MCF 10A (cell line): ENCODE results near the genes PLA2G2D, PINK1, NBPF3 and LDLRAD2.

- PRO-cap: no peak
- RRBS: no CpG with 5 or more reads among the region's 2 CpGs
Measured at GRCh38 chr1:19861279-19861628, 20.9 kb upstream of the OTUD3 start.

DNA sequence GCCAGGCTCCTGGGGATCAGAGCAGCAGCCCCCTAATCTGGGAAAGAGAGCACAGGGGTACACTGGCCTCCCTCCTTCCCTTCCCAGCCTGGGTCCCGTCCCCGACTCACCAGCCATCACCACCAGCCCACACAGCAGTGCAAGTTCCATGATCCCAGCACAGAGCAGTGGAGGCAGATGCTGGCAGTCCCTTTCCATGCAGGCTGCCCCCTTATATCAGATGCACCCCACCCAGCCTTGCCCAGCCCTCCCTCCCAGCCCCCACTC is at the start of gene PLA2G2D:
Gene PLA2G2D, minus strand, starts transcription at position 188 of the 267 bp plus-strand sequence.
- PRO-cap: no peak
- RRBS: no CpG with 5 or more reads among the region's 2 CpGs

DNA sequence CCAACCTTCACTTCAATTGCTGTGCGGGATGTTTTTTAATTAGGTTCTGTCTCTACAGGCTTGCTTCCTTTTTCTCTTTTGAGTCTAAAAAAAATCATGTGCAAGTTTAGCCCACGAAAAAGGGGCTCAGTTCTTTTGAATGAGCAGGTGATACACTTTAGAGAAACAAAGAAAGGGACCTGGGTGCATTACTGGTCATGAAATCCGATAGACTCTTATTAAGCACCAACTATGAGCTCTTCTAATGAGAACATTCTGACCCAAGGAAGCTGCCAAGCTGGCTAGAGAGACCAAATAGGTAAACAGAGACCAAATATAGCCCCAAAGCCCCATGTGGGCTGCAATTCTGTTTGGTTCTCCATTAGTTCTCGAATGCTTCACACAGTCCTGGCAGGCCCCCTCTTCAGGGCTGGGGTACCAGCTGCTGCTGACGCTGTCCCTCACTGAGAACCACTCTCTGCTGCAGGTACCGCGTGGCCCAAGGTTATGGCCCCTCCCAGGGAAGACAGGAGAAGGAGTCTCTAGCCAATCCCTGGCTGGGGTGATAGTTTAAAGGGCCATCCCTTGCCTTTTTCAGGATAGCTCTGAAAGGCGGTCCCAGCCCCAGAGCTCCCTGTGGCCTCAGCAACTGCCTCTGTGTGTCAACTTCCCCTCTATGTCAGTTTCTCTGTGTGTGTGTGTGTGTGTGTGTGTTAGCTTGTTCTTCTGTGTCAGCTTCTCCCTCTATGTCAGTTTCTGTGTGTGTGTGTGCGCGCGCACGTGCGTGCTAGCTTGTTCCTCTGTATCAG is 7.2 kb upstream of the UBXN10 start:
- PRO-cap: no peak
- RRBS: no CpG with 5 or more reads among the region's 13 CpGs

GRCh38 chr1:20183726-20184470 is 2.0 kb upstream of the UBXN10 start:
- PRO-cap: no peak
- RRBS: no CpG with 5 or more reads among the region's 14 CpGs

- PRO-cap: bidirectional peak, plus-strand start at chr1:20633478, minus-strand start at chr1:20633341
- RRBS: 2% methylated on average over 18 of the region's 48 CpGs
Measured at GRCh38 chr1:20632698-20633622, at the start of gene PINK1. Gene PINK1, plus strand, starts transcription at chr1:20633458.

GRCh38 chr1:20731326-20732044 is 1.0 kb downstream of the SH2D5 start:
- PRO-cap: no peak
- RRBS: 3% methylated on average over 12 of the region's 62 CpGs

GRCh38 chr1:20780221-20780722 is 6.8 kb downstream of the HP1BP3 start:
- PRO-cap: no peak
- RRBS: no CpG with 5 or more reads among the region's 7 CpGs

GRCh38 chr1:21139562-21140401 is 36.9 kb downstream of the EIF4G3 start:
- PRO-cap: no peak
- RRBS: no CpG with 5 or more reads among the region's 3 CpGs

GRCh38 chr1:21174582-21175342 is 1.9 kb downstream of the EIF4G3 start:
- PRO-cap: bidirectional peak, plus-strand start at chr1:21174845, minus-strand start at chr1:21174773; bidirectional peak, plus-strand start at chr1:21175210, minus-strand start at chr1:21175070; bidirectional peak, plus-strand start at chr1:21175515, minus-strand start at chr1:21175269
- RRBS: no CpG with 5 or more reads among the region's 13 CpGs

DNA sequence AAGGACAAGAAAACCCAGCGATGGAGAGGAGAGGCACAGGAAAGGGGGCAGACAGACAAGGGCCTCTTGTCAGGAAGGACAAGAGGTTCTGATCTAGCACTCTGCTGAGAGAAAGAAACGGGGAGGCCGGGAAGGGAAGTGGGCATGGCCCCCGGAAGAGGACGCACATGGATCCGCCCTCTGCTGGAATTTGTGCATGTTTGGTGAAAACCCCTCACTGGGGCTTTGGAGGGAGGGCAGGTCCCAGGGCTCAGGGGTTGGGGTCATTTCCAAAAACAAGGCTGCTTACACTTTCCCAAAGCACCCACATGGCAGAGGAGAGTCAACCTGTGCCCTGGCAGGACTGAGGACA is 32.4 kb upstream of the ECE1 start:
- PRO-cap: no peak
- RRBS: no CpG with 5 or more reads among the region's 6 CpGs

DNA sequence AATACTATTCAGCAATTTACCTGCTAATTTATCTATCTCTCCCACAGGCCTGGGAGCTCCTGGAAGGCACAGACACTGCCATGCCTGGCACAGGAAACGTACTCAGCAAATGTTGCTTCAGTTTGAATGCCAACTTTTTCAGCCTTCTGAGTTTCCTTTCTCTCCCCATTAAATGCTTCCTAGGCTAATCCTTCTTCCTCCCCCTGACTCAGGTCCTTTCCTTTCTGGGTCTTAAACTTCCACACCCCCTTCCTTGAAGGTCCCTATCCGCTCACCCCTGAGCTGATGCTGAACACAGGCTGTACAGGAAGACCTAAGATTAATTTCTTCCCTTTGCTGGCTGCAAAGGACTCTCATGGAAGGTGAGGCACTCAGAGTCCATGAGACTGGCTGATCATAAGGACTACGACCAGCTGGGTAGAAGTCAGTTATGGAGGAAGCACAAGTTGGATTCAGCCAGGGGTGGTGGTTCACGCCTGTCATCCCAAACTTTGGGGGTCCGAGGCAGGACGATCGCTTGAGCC is 40.3 kb upstream of the ECE1 start:
- PRO-cap: no peak
- RRBS: no CpG with 5 or more reads among the region's 7 CpGs

- PRO-cap: bidirectional peak, plus-strand start at chr1:21440137, minus-strand start at chr1:21440041
- RRBS: no CpG with 5 or more reads among the region's 87 CpGs
Measured at GRCh38 chr1:21439709-21440625, at the start of gene NBPF3. Gene NBPF3, plus strand, starts transcription at chr1:21440137.

DNA sequence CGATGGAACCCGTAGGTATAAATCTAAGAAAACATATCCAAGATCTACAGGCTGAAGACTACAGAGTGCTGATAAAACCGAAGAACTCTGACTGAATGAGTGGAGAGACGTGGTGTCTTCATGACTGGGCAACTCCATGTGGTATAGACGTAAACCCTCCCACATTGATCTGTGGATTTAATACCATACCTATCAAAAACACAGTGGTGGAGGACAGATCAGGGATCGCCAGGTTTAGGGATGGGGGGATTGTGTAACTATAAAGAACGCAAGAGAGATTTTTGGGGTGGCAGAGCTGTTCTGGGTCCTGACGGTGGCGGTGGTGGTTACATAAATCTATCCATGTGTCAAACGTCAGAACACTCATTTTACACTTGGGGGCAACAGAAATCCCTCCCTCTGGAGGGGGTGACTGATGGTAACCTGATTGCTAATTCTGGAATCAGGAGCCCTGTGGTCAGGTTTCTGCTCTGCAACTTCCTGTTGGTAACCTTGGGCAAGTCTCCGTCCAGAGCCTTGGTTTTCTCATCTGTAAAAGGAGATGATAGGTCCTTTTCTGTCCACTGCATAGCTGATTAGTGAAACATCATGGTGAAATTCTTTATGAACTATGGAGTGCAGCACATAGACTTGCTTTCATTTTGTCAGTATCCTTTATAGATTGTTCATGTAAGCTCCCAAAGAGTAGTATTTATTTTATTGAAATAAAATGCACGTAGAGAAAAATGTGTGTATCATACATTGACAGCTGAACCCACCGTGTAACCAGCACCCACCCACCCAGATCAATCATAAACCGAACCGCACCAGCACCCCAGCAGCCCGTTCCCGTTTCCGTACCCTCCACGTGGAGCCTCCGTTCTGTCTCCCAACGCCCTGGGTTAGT is 40.9 kb downstream of the ALPL start:
- PRO-cap: no peak
- RRBS: no CpG with 5 or more reads among the region's 21 CpGs

DNA sequence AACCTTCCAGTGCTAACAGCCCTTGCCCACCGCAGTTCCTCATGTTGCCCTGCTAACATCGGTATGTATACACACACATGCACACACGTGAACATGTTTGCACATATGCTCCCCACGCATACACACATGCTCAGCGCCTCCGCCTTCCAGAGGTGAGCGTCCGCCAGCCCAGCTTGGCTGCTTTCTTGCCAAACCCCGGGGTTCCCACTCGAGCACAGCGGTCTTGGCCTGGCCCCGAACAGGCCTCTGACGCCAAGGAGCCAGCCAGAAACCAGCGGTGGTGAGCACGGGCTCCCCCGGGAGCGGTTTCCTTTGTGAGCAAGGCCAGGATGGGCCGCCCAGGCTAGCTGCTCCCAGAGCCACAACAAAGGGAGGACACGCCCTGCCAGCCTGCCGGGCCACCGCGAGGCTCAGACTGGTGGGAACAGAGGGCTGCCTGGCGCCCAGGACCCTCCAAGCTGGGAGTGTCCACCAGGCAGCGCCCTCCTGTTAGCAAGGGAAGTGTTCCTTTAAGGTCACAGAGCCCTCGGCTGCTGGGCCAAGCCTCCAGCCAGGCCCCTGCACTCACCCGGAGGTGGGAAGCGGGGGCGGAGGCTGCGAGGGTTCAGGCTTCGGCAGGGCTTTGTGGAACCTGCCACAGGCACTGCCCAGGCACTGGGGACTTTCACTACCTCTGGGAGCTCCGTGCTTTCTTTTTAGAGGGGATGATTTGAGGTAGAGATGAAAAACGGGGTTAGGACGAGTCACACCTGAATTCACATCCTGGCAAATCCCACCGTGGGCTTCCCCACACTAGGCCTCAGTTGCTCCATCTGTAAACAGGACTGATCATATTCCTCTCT is 65.5 kb downstream of the ALPL start:
- PRO-cap: no peak
- RRBS: 58% methylated on average over 6 of the region's 34 CpGs

DNA sequence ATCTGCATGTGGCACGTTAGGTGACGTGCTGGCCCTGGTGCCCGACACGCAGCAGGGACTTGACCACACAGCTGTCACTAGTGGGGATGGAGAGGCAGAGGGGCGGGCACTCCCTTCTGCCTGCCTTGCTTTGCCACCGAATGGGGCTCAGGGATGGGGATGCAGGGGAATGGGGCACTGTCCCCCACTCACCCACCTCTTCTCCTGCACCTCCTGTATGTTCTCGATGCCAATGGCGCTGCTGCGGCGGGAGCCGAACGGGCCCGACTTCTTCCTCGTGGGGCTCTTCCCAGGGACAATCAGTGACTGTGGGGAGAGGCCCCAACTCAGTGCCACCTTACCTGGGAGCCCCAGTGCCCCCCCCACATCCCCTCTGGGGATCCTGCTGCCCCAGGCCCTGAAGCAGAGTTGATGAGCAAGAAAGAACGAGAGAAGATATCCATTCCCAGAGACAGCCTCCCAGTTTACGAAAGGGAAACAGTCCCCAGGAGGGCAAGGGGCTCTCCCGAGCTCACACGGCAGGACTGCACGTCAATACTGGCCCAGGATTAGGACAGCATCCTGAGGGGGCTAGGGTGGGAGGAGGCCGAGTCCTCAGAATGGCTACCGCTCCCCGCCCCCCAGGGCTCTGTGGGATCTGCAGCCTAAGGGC is 66.4 kb downstream of the RAP1GAP start:
- PRO-cap: no peak
- RRBS: no CpG with 5 or more reads among the region's 22 CpGs

DNA sequence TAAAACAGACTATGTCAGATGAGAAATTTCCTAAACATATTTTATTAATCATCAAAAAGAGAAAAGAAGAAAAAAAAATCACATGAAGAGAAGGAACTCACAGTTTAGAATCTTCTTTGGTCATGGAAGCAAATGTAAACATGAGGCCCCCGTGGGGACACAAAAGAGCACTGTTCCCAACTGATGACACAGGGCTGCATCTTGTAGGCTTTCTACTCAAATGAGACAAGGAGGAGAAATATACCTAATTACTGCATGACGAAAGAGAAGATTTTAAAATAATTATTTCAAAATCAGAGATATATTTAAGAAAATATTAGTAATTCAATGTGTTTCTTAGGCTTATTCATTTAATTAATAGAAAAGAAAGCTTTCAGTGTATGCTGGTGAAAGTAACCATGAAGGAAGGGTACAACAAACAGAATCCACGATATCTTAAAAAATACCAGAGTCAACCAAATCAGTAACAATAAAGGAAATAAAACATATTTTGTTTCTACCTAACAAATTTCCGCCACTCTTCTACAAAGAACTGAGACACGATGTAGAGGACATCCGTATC is 36.5 kb upstream of the RAP1GAP start:
- PRO-cap: no peak
- RRBS: no CpG with 5 or more reads among the region's 6 CpGs

DNA sequence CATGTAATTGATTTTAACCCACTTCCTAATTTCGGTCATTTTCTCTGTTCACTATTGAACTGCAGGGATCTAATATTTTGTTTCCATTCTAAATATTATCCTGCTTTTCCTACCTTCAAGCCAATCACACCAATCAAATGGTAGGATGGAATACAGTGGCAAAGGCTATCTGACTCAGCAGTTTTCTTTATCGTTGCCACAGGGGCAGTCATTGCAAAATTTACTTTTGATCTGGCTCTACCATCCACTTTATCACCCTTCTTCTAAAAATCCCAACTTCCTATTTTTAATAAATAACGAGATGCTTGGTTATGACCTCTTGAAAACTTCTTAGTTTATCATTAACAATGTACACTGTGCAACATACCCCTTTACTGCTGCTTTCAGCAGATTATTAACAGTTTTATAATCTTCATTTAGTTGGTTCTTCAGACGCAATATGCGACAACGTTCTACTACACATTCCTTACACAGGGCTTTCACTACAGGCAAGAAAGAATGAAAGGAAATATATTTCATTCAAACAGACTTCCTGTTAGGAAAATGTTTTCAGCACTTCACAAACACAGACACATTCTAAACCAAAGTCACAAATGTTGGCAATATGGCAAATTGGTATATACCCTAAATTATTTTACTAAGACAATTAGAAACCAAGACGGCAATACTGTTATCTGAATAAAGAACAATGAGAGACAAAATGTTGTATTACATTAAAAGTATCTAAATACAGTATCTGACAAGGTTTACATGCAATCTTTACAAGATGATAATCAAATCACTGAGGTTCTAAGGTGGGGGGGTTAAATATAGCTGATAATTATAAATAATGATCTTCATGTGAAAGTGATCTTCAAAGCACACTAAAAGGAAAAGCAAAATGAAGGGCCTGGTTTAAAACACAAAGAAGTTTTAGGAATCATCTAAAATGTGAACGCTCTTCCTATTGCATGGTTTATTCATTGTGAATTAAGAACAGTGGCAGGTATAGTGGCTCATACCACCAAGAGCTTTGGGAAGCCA is 52.4 kb upstream of the RAP1GAP start:
- PRO-cap: no peak
- RRBS: no CpG with 5 or more reads among the region's 8 CpGs

GRCh38 chr1:21812024-21812219 is 143 bp upstream of the LDLRAD2 start:
- PRO-cap: no peak
- RRBS: no CpG with 5 or more reads among the region's 1 CpG

DNA sequence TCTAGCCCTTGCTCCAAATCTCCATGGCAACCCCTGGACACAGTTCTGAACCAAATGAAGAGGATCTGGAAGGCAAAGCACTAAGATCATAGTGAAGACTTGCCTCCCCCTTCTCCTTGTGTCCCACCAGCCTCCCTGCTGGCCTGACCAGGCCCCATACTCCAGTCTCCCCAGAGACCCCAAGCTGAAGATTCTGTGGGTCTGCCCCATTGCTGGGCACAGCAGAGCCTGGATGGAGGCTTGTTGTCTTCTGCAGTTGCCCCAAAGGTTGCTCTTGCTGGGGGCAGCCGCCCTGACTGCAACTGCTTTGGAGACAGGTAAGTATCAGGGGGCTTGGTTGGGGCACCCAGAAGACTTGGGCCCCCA is at the start of gene LDLRAD2:
Gene LDLRAD2, plus strand, starts transcription at position 46 of the 366 bp plus-strand sequence.
- PRO-cap: no peak
- RRBS: no CpG with 5 or more reads among the region's 1 CpG

DNA sequence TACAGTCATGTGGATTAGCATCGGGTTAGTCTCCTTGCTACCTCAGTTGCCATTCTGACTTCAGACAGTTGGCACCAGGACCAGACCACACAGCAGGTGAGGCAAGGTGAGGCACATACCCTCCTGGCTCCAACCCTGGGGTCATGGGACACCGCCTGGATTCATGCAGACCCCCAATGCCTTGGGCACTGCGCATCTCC is 58.4 kb downstream of the LDLRAD2 start:
- PRO-cap: no peak
- RRBS: no CpG with 5 or more reads among the region's 3 CpGs